GM23248 (cell line): ENCODE data around the gene MMP24.

- RAMPAGE, long total RNA: no peak
Measured at GRCh38 chr20:34312089-34312547, 9.0 kb upstream of the AHCY start.

DNA sequence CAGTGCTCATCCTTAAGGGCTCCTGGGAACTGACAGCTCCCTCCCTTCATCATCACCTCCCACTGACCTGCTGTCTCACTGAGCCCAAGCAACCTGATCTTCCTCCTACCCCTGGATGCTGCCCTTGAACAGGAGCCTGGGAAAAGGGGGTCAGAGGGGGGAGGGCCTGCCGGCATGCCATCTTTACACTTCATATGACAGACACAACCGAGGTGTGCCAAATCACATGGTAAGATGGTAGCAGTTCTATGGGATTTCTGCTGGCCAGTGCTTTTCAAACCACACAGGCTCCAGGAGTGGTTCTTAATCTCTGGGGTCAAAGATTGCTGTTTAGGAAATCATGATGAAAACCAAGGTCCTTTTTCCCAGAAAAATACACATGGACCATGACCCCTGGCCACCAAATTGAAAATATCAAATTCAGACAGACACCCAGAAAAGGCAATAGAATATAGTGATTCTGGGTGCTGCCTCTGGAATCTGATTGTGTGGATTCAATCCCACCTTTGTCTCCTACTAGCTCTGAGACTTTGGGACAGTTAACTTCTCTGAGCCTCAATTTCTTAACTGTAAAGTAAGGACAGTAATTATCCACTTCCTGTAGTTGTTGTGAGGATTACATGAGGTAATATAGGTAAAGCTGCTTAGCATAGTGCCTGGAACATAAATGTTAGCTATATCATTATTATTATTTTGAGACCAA, 3.1 kb downstream of the TP53INP2 start:
- RAMPAGE, long total RNA: no peak

- RAMPAGE, long total RNA: no peak
Measured at GRCh38 chr20:34711542-34712081, 7.5 kb downstream of the TP53INP2 start.

- RAMPAGE, long total RNA: no peak
Measured at GRCh38 chr20:34791548-34792104, 33.8 kb downstream of the NCOA6 start.

DNA sequence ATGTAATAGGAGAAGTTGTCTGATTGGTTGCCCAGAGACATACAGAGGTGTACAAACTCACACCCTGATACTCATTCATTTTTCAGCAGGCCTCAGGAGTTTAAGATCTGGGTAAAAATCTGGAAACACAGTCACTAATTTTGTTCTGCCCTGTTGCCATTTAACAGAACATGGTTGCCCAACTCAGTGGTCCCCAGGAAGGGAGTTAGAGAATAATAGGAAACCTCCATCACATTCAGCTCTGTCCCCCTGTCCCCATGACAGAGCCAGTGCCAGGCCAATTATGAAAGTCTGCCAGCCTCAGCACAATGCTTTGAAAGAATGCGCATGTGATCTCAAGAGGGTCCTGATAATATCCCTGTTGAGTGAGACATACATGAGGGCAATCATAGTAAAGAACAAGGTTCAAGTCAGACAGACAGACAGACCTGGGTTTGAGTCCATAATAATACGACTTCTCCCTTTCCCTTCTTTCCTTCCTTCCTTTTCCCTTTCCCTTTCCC, 2.5 kb downstream of the GSS start:
- RAMPAGE, long total RNA: no peak

DNA sequence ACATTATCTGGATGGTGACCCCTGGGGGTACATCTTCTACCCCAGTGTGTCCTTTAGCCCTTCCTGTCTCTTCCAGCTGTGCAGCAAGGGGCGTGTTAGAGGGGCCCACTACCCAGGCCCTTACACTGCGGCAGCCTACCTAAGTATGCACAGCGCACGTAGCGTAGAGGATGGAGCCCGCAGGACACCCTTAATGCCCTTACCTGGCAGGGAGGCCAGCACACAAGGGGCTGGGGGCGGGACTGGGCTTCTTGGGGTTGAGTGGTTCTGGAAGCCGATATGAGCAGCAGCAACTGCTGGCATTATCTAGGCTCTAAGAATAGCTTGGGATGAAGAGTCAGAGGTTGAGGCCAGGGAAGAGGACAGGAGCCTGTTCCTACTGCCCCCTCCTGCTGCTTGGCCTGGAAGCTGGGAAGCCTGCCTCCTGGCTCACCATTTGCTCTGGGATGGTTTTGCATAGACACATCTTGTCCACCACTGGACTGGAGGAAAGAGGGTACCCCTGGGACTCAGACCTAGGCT, 13.0 kb downstream of the MYH7B start:
- RAMPAGE, long total RNA: no peak

GRCh38 chr20:34980650-34981477, 25.2 kb downstream of the MYH7B start:
- RAMPAGE, long total RNA: no peak

DNA sequence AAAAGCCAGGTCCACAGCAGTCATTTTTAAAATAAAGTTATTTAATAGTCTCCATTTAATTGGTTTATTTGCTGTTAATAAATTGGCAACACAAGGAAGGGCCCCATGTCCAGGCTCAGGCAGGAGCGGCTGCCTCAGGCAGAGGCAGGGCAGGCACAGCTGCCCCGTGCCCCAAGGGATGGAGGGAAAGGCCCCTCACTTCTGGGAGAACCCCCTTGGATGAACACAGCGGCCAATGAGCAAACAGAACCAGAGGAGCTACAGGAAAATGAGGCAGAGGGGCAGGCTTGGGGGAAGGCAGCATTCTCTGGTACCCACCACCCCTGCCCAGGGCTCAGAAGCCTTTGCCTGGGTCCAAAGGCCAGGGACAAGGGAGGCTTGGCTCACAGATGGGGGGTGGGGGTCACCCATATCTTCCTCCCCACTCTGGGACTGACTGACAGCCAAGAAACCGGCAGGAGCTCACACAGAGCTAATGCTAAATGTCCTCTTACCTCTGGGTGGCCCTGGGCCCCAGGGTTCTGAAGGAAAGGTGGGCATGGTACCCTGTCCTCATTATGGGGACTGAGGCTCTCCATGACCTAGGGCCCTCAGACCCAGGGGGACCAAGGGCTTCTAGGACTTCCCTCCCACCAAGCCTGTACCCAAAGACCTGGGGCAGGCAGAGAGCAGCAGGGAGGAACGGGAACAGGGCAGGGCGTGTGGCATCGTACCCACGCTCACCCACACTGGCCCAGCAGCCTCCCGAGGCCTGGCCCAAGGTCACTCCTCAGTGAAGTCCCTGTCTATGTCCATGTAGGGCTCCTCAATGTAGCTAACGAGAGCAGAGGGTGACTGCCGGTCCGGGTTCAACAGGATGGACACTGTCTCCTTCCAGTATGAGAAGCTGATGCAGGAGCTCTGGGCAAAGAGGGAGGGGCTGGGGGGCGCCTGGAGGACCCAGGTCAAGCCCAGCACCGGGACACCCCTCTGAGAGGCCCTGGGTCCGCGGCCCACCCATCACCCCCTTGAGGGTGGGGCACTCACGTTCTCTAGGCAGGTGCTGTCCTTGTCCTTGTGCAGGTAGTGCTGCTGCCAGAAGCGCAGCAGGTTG, 47.1 kb downstream of the MYH7B start:
- RAMPAGE, long total RNA: no peak

GRCh38 chr20:35020416-35020959, 64.8 kb downstream of the MYH7B start:
- RAMPAGE, long total RNA: no peak

GRCh38 chr20:35224527-35225129, 1.9 kb upstream of the MMP24 start:
- RAMPAGE, long total RNA: no peak

DNA sequence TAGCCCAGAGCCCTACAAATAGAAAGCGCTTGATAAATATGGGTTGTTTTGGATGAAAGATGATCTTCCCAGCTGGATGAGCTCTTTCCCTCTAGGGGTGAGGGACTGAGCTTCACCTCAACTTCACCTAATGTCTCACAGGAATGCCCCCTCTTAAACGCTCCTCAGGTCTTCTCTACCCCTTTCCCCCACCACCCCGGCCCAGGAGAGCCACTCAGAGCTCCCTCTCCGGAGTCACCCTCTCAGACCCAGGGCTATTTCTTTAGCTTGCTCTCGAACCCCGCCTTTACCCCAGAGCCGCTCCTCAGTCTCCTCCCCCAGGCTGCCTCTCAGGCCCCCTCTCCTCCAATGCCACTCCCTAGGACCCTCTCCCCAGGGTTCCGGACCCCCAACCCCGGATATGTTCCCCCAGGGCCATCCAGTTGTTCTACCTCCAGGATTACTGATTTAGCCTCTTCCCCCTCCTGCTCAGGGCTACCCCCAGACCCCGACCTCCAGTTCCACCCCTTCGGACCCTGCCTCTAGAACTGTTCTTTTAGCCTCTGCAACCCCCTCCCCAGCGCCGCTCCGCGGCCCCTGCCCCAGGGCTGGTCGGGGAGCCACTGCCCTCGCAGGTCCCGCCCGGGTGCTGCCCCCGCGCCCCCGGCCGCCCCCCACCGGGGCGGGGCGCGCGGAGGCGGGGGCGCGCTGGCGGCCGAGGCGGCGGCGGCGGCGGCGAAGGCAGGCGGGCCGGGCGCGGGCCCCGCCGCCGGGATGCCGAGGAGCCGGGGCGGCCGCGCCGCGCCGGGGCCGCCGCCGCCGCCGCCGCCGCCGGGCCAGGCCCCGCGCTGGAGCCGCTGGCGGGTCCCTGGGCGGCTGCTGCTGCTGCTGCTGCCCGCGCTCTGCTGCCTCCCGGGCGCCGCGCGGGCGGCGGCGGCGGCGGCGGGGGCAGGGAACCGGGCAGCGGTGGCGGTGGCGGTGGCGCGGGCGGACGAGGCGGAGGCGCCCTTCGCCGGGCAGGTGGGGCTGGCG, at the start of gene MMP24:
Gene MMP24, plus strand, starts transcription at position 705 of the 1,011 bp plus-strand sequence.
- RAMPAGE, long total RNA: no peak

- RAMPAGE, long total RNA: no peak
Measured at GRCh38 chr20:35262221-35262738, 15.6 kb downstream of the MMP24OS start.

DNA sequence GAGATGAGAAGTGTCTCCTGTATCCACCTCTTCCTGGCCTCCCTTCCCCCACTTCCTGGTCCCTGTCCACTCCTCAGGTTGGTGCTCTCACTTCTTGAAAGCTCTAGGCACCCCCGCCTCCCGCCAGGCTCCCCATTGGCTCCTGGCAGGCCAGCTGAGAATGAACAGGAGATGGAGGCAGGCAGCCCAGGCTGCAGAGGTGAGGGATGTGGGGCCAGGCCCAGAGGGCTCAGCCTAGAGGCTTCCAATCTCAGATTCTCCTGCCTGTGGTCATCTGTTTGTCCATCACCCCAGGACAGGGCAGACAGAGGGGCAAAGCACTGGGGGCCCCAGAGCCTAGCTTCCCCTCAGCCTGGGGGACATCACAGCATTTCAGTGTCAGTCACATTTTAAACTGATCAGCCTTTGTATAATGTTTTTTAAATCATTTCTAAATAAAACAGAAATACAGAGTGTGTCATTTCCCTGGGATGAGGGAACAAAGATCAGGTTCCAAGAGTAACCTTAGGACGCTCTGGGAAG, 1.3 kb downstream of the MMP24OS start:
- RAMPAGE, long total RNA: no peak

GRCh38 chr20:35308146-35308760, 16.0 kb upstream of the FAM83C start:
- RAMPAGE, long total RNA: no peak

DNA sequence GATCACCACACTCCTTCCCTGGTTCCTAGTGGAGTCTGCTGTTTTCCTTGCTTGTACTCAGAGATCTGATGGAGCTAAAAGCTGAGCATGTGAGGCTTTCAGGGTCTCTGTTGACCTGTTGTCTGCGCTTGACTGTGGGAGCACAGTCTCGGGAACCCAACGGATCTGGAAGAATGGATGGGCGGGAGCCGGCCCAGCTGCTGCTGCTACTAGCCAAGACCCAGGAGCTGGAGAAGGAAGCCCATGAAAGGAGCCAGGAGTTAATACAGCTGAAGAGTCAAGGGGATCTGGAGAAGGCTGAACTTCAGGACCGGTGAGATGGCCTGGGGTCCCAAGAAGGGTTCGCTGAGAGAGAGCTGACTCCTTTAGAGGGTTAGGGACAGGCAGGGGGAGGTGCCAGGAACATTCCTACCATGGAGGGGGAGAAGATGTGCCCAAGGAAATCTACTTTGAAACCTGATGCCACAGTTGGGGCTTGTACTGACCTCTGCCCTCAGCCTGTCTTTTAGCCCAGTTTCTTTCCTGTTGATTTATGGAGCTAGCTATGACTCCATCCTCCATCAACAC, 11.9 kb downstream of the CEP250 start:
- RAMPAGE, long total RNA: no peak

DNA sequence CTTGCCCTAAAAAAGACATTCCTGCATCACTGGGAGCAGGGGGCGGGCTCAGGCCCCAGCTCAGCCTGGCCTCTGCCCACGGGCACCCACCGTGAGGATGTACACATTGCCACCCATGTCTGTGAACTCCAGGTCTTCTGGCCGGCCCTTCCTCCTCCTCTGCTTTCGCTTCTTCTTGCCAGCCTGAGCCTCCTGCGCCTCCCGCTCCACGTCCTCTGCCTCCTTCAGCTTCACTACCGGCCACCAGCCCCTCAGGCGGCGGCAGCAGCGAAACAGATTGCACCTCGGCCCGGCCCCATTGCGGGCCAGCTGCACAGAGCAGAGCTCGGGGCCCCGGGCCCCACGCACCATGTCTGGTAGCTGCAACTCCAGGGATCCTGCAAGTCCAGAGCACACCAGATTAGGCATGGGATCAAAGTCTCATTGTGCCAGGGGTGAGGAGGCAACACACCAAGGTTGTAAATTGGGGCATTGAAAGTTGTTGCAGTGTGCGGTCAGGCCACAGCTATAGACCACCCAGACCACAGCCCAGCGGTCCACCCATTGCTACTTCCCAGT, 17.5 kb downstream of the ERGIC3 start:
- RAMPAGE, long total RNA: no peak

GRCh38 chr20:35701742-35702532, 2.7 kb downstream of the ROMO1 start:
- RAMPAGE, long total RNA: no peak

DNA sequence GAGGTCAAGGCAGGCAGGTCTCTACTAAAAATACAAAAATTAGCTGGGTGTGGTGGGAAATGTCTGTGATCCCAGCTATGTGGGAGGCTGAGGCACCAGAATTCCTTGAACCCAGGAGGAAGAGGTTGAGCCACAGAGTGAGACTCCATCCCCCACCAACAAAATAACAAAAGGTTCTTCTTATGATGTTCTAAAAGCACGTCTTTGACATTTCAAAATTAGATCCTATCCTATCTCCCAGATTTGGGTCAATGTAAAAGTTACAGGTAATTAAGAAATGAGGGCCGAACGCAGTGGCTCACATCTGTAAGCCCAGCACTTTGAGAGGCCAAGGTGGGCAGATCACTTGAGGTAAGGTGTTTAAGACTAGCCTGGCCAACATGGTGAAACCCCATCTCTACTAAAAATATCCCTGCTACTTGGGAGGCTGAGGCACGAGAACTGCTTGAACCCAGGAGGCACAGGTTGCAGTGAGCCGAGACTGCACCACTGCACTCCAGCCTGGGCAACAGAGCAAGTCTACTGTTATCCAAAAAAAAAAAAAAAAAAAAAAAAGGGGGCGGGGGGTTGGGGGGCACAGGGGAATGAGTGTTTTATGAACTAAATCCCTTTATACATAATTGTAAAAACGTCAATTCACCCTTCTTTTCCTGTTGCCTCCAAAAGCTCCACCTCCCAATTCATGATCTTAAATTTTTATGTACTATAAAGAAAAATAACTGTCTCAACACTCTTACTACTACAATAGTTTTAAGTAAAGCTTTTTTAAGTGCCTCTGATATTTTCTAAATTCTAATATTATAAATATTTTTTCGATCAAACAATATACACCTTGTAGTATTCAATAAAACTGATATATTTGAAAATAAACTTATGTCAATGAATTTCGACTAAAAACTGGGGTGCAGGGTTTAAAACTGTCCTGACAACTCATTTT, 13.0 kb downstream of the ROMO1 start:
- RAMPAGE, long total RNA: no peak

DNA sequence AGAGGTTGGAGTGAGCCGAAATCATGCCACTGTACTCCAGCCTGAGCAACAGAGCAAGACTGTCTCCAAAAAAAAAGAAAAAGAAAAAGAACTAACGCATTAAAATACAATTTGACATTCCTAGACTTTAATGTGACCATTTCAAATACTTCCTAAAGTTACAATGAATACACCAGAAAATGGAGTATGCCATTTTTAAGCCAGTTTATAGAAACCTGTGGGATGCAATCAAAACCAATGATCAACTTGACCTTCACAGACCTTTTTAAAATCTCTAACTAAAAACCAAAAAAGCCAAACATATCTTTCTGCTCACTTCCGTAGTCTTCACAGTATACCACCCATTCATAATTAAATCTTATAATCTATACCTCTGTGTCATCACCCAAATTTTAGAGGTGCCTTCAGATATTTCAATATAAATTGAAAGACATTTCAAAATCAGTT, 8.5 kb downstream of the RBM39 start:
- RAMPAGE, long total RNA: no peak

DNA sequence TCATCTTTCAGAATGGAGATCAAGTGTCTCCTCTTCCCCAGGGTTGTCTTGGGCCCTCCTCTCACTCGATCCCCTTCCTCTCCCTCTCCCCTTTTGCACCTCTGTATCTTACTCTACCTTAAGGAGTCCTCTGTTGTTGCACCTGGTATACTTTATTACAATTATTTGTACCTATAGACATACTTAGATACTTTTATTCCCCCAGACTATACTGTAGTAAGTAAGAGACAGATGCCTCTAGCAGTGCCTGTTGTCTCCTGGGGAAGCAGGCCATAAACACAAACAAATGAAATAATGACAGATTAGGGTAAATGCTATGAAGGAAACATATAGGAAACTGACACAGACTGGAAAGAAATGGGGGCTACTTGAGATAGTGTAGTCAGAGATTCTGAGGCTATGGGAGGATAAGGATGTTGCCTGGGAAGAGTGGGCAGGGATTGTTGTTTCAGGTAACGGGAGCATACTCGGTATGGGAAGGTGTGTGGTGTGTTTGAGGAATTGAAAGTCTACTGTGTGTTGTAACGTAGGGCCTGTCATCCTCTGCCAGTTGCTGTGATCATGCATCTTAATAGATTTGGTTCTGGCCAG, 60.5 kb downstream of the PHF20 start:
- RAMPAGE, long total RNA: no peak